ENCODE results near the genes CGB2, SNRNP70 and FLT3LG.

GRCh38 chr19:48588787-48589962 lies 17.4 kb upstream of the SPACA4 start:
- PRO-cap = bidirectional peak, plus-strand start at chr19:48589329, minus-strand start at chr19:48589236
- RAMPAGE, long total RNA, 3 experiments = no peak in any of the 3 experiments

DNA sequence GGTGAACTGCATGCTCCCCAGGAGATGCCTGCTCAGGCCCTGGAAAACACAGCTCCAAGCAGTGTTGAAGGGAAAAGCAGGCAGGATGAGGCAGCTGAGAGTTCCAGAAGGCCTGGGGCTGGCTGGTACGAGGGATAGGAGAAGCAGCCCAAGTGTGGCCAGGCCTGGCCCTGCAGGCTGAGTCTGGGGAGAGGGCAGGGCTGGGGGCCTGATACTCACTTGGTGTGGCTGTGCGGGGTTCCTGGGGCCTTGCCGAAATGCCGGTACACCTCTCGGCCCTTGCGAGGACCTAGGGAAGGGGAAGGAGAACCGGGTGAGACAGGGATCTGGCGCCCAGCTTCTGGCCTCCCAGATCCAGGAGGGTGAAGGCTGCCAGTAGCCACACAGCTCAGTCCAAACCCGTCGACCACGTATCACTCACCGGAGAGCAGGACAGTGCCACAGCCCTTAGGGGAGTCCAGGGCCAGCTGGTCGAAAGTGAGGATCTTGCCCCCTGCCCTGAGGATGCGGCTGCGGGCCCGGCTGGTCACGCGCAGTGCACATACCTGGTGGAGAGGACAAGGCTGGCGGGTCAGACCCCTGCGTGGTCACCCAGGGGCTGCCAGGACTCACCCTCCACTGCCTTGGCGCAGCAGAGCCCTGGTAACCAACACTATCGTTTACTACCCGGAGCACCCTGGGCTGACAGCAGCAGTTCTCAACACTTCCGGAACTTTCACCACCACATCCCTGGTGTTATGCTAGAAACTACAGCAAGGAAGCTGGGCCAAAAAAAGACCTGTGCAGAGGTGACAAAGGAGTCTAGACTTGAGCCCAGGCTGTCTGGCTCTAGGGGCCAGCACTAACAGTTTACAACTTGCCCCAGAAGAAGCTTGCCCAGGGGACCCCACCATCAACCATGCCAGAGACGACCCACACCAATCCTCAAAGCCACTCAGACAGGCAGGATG lies 1.1 kb upstream of the FAM83E start:
- PRO-cap = no peak
- RAMPAGE, long total RNA, 3 experiments = no peak in any of the 3 experiments

GRCh38 chr19:48632651-48633822 lies 4.1 kb downstream of the DBP start:
- PRO-cap = unidirectional peak, minus-strand start at chr19:48632927
- RAMPAGE, long total RNA, 3 experiments = no peak in any of the 3 experiments

- PRO-cap = bidirectional peak, plus-strand start at chr19:48634697, minus-strand start at chr19:48634484
- RAMPAGE, long total RNA, 3 experiments = start-site peak on the minus strand in 2 of 3 experiments, at chr19:48634452-48634542 at its widest, 5 to 23 reads per replicate
These were observed 2.8 kb downstream of the DBP start for GRCh38 chr19:48634160-48634913.

- PRO-cap = unidirectional peak, minus-strand start at chr19:48741588; unidirectional peak, minus-strand start at chr19:48741628
- RAMPAGE, long total RNA, 3 experiments = no peak in any of the 3 experiments
These were observed 883 bp upstream of the RASIP1 start for GRCh38 chr19:48741011-48741974.

DNA sequence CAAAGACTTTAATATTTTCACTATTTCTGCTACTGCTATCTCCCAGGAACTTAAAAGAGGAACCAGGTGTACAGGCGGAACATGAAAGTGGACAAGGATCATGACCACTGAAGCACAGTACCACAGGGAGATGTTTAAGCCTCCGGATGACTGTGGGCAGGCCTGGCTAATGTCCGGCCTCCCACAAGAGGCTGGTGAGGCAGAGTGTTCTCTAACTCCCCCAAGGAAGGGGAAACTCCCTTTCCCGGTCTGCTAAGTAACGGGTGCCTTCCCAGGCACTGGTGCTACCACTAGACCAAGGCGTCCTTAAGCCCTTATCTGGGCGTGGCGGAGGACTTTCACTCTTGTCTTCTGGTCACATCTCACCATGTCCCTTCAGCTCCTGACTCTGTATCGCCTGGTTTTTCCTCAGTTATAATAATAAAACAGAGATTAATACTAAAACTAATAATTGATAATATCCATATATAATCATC lies 25.7 kb downstream of the FGF21 start:
- PRO-cap = no peak
- RAMPAGE, long total RNA, 3 experiments = no peak in any of the 3 experiments

DNA sequence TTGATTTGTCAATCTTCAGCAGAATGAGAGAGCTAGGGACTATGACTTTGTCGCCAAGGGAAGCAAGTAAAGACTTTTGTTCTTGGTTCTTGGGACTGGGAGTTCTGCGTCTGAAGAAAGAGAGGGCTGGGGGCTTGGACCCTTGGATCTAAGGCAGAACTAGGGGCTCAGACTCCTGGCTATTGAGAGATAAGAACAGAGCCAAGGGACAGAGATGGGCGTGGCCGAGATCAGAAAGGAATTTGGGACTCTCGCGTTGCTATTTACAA lies 570 bp downstream of the PPP1R15A start:
- PRO-cap = bidirectional peak, plus-strand start outside the sequence, minus-strand start at position 161 of the sequence
- RAMPAGE, long total RNA, 3 experiments = no peak in any of the 3 experiments

- PRO-cap = no peak
- RAMPAGE, long total RNA, 3 experiments = no peak in any of the 3 experiments
These were observed 2.3 kb downstream of the PPP1R15A start for GRCh38 chr19:48874352-48875127.

DNA sequence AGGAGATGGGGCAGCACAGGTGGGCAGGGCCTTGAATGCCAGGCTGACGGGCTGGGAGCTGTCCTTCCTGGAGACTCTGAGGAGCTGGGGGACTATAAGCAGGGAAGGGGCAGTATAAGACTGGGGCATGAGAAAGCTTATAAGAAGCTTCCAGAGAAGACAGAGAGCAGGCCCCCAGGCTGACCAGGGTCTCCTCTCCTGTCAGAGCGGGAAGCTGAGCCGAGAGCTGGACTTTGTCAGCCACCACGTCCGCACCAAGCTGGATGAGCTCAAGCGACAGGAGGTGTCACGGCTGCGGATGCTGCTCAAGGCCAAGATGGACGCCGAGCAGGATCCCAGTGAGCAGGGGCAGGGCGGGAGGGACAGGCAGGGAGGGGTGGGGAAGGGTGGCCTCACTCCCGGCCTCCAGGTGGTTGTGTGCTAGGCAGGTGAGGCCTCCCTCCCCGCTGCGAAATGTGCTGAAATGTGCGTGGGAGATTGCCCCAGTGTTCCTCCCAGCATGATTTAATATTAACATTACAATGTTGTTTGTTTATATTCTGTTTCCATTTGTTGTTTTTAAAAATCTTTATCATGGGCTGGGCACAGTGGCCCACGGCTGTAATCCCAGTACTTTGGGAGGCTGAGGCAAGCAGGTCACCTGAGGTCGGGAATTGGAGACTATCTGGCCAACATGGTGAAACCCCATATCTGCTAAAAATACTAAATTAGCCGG lies 5.6 kb downstream of the NUCB1 start:
- PRO-cap = no peak
- RAMPAGE, long total RNA, 3 experiments = start-site peak on the plus strand in 1 of 3 experiments, centred at position 288 of the sequence, 73 reads per replicate

GRCh38 chr19:48989504-48990285 lies 3.4 kb downstream of the GYS1 start:
- PRO-cap = bidirectional peak, plus-strand start at chr19:48990159, minus-strand start at chr19:48989958
- RAMPAGE, long total RNA, 3 experiments = no peak in any of the 3 experiments

DNA sequence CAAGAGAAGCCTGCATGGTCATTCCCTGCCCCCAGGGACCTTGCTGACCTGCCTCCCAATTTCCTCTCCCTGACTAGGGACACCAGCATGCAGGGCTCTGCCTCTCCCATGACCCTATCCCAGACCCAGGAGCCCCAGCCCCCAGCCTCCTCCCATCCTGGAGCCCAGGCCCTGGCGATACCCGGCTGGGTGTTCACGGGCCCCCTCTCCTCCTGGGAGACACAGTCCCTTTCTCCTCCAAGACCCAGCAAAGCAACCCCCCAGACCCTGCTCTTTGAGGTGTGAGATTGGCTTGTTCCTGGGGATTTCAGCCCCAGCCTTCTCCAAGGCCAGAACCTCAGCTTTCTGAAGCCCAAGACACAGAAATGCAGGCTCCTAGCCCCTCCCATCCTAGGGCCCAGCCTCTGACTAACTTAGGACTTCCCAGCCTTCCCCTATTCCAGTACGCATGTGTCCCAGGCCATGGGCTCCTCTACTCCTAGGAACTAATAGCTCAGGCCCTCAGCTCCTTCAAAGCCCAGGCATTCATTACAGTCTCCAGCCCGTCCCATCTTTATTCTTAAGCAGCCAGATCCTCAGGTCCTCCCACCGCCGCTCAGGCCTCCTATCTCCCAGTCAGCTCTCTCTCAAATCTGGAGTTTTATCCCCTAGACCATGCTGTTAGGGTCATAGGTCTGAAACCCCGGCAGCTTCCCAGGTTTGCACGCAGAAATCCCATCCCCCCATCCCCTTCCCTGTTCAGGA lies 976 bp downstream of the GYS1 start:
- PRO-cap = bidirectional peak, plus-strand start at position 442 of the sequence, minus-strand start at position 347 of the sequence
- RAMPAGE, long total RNA, 3 experiments = no peak in any of the 3 experiments

- PRO-cap = no peak
- RAMPAGE, long total RNA, 3 experiments = no peak in any of the 3 experiments
These were observed at the start of gene CGB2 for GRCh38 chr19:49031690-49032198. Gene CGB2, plus strand, starts transcription at chr19:49031890.

DNA sequence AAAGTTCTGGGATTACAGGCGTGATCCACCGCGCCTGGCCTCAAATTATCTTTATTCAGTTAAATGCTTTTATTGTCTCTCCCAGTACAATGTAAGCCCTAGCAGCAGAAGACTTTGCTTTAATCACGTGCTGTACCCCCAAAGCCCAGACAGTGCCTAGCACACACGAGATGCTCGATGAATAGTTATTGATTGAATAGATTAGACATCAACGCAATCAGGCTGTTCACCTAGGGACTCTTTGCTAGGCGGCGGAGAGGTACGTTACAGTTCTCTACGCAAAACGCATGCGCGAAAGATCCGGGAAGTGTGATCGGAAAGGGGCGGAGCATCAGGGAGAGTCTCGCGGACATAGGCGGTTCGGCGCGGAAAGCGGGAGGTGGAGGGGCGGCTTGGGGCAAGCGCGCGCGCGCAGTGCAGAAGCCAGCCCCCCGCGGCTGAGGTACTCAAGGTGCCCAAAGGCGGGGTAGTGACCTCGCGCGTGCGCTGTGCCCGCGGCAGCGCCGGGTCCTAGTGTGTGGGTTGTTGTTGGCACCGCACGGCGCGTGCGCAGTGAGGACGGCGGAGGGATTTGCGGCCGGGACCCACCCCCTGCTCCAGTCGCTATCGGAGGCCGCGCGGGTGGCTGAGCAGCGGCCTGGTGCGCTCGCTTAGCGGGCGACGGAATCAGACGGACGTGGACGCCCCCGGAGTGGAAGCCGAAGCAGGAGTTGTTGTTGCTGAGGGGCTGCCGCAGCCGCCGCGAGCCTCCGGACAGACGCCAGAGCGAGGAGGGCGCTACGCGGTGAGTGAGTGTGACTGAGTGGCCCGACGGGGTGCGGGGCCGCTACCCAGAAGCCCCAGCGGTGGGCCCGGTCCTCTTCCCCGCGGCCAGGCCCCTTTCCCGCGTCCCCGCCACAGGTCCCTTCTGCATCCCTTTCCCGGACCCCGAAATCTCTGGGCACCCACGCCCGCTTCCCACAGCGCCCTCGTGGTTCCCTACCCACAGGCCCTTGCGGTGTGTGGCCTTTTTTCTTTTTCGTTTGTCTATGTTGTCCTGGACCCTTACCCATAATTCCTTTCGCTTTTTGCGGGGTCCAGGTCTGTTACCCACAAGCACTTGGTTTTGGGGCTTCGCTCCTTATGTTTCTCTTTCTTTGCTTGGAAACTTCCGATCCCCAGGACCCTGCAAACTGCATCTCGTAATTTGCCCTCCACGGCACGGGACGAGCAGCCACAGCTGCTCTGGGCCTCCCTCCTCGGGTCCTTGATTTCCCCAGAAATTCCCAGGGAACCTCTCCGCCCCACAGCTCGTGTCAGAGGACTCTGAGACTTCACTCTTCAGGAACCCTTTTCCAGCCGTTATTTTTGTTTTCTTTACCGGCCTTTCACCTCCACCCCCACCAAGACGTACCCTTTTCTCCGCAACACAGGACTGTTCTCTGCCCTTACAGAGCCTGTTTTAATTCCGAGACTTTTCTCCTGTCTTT lies at the start of gene SNRNP70:
TSS of gene SNRNP70 (plus strand) at position 599 of the 1,469 bp plus-strand sequence.
- PRO-cap = bidirectional peak, plus-strand start at position 599 of the sequence, minus-strand start at position 243 of the sequence
- RAMPAGE, long total RNA, 3 experiments = start-site peak on the plus strand in 3 of 3 experiments, centred at positions 597 to 603 of the sequence, 507 to 1,684 reads per replicate

DNA sequence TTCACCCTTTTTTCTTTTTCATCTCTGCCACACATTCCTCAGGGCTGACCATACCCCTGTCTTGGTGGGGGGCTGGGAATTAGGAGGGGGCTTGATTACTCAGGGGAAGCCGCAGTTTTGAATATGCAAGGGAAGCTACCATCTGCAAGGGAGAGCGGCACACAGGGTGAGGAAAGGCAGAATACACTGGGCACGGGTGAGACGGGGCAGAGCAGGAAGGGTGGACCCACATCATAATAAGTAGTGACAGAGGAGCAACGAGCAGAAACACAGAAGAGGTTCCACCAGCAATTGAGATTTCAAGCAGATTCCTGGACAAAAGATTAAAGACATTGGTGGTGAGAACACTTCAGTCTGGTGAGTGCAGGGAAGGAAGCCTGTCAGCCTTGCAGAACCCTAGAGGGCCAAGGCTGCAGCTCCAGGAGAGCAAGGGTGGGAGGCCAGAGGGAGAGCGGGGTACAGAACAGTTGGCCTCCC lies 5.3 kb upstream of the LIN7B start:
- PRO-cap = no peak
- RAMPAGE, long total RNA, 3 experiments = no peak in any of the 3 experiments

DNA sequence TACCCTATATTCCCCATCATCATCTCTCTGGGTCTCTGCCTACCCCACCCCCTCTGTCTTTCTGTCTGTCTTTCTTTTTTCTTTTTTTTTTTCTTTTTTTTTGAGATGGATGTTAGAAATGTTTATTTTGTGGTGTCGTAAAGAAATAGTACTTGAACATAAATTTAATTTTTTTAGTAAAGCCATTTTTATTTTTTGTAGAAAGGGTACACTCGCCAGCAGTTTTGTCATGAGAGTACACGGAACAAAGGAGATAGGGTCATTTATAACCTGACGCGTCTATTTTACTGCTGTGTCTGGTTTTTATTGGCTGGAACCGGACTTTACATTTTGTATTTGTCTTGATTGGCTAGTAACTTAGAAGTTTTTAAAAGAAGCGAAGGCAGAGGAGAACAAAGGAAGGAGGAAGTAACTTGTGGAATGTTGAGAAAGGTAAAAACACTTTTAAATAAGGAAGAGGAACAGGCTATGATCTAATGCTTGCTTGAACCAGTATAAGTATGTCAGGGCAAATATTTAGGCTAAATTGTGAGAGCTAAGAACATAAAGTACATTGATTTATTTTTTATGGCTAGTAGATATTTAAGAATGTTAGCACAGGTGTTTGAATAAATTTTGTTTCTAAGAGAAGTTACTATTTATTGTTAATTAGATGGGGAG lies 43.5 kb downstream of the TRPM4 start:
- PRO-cap = no peak
- RAMPAGE, long total RNA, 3 experiments = no peak in any of the 3 experiments

DNA sequence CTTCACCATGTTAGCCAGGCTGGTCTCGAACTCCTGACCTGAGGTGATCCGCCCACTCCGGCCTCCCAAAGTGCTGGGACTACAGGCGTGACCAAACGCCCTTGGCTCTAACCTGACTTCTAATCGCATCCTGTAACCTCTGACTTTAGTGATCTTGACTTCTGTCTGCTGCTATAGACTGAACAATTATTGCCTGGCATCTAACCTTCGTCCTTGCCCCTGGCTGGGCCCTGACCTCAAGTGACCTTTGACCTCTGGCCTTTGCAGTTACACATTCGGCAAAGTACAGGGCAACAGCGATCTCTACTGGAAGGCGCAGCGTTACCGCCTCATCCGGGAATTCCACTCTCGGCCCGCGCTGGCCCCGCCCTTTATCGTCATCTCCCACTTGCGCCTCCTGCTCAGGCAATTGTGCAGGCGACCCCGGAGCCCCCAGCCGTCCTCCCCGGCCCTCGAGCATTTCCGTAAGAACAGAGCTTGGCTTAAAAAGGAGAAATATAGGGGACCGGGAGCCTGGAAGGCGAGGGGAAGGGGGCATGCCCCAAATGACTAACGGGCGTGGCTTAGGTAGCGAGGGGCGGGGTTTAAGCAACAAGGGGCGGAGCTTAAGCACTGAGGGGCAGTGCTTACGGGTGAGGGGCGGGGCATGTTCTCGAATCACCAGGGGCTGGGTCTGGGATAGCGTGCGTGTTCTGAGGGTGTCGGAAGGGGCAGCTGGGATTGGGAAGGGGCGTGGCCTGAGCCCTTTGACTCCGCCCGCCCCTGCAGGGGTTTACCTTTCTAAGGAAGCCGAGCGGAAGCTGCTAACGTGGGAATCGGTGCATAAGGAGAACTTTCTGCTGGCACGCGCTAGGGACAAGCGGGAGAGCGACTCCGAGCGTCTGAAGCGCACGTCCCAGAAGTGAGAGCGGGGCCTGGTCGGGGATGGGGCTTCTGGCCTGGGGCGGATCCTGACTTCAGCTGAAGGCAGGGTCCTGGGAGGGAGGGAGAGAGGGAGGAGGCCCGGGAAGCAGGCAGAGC lies 52.7 kb downstream of the TRPM4 start:
- PRO-cap = no peak
- RAMPAGE, long total RNA, 3 experiments = no peak in any of the 3 experiments

- PRO-cap = no peak
- RAMPAGE, long total RNA, 3 experiments = no peak in any of the 3 experiments
These were observed 2.1 kb downstream of the TEAD2 start for GRCh38 chr19:49359746-49360978.

DNA sequence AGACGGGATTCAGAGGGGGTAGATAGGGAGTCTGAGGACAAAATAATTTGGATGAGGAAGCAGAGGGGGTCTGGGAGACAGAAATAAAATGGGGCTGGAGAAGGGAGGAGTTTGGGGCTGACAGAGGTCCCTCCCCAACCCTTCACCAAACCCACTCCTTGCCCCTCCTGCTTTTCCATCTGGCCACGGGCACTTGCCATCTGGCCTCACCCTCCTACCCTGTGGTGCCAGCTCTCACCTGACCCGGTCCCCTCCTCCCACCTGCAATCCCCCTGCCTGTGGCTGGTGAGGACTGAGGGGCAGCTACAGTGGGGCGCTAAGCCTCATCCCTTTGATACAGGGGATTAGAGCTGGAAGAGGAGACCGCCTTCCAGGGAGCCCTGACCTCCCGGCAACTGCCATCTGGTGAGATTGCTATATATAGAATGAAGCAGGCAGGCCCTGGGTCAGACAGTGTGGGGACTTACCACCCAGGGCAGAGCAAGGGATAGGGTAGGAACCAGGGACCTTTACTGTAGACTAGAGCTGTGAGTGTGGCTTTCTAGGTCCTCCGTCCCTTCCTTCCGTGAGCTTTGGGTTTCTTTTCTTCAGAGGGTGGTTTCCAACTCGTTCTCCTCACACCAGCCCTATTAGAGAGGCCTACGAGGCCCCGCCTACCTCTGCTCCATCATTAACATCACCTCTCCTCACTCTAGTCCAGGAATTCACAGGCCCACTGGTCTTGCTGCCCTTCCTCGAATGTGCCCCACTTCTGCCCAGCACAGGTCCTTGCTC lies 7.6 kb downstream of the KASH5 start:
- PRO-cap = no peak
- RAMPAGE, long total RNA, 3 experiments = no peak in any of the 3 experiments

DNA sequence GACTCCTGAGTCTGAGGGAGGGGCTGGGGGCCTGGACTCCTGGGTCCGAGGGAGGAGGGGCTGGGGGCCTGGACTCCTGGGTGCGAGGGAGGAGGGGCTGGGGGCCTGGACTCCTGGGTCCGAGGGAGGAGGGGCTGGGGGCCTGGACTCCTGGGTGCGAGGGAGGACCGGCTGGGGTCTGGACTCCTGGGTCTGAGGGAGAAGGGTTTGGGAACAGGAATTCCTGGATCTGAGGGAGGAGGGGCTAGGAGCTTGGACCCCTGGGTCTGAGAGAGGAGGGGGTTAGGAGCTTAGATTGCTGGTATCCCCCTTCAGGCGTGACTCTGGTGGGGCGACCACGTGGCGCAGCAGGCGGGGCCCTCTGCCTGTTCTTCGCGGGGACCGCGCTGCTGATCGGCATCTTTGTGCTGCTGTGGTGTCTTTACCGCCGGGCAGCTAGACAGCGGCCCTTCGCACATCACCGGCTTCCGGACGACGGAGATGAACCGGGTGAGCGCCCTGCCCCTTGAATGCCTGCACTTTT lies 2.5 kb downstream of the GFY start:
- PRO-cap = no peak
- RAMPAGE, long total RNA, 3 experiments = no peak in any of the 3 experiments

DNA sequence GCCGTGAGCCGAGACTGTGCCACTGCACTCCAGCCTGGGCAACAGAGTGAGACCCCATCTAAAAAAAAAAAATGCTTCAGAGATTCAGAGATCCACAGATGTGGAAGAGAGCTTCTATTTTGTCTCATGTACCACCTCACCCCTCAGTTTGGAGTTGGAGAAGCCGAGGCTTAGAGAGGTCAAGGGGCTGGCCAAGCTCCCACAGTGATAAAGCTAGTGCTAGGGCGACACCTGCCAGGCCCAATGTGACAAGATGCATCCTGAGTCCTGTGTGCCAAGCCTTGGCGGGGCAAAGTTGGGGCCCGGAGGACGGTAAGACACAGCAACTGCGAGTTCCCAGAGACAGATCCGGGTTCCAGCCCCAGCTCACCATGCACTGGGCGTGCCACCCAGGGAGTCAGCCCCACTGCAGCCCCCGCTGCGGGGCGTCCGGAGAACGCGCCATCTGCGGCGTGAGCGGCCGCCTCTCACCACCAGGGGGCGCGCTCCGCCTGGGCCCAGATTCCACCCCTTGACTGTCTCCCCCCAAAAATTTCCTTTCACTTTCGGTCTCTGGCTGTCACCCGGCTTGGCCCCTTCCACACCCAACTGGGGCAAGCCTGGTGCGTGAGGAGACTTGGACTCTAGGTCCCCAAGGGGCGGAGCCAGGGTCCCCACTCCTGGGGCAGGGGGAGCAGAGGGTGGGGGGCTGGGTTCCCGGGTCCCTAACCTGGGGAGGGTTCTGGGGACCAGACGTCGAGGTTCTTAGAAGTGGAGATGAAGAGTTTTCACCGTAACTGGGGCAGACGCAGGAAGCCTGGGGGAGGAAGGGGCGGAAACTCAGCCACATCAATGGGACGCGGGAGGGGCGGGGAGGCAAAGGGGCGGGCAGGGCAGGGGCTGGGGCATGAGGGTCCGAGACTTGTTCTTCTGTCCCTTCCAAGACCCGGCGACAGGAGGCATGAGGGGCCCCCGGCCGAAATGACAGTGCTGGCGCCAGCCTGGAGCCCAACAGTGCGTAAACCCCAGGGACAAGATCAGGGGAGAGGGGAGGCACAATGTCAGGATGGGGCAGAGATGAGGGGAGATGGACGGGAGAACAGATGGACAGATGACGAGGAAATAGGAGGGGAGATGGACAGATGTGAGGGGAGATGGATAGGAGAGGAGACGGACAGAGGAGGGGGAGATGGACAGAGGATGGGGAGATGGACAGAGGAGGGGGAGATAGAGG lies at the start of gene FLT3LG:
TSS of gene FLT3LG (plus strand) at position 536 of the 1,213 bp plus-strand sequence.
- PRO-cap = no peak
- RAMPAGE, long total RNA, 3 experiments = no peak in any of the 3 experiments